Melanocyte of skin (primary cell): ENCODE data around the genes ATAD1 and LIPN.

- CAGE, long polyA plus RNA, 2 experiments: no peak in any of the 2 experiments
These were observed 35.6 kb downstream of the WAPL start for GRCh38 chr10:86485993-86486454.

DNA sequence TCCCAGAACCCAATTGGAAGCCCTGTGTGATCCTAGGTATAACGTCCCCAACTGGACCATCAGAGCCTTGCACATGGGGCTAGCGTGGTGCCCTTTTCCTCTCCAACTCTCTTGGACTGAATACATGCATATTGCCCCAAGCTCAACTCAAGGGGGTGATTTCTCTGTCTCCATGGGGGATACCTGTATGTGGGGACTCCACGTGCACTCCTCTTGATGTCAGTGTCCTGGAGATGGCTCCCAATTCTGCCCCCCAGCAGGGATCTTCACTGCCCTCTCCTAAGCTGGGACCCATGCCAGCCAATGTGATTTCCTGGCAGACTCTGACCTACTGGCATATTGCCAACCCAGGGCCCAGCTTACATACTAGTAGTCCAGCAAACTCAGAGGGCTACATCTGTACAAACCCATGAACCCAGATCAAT lies 26.3 kb upstream of the BMPR1A start:
- CAGE, long polyA plus RNA, 2 experiments: no peak in any of the 2 experiments

GRCh38 chr10:86769185-86770206 lies 13.1 kb downstream of the BMPR1A start:
- CAGE, long polyA plus RNA, 2 experiments: no peak in any of the 2 experiments

- CAGE, long polyA plus RNA, 2 experiments: no peak in any of the 2 experiments
These were observed 38.8 kb downstream of the BMPR1A start for GRCh38 chr10:86795088-86795782.

DNA sequence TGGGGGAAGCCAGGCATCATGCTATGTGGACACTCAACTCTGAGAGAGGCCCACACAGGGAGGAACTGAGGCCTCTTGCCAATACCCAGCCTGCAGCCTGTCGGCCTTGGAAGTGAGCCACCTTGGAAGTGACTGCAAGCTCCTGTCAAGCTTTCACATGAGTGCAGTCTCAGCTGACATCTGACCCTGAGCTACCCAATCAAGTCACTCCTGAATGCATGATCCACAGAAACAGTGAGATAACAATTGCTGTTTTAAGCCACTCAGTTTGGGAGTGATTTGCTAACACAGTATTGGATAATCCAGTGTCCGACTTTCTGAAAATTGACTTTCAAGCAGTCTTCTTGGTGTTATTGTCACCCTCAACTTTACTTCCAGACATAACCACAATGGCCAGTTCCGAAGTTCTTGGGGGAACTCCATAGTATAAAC lies 56.3 kb downstream of the MMRN2 start:
- CAGE, long polyA plus RNA, 2 experiments: no peak in any of the 2 experiments

GRCh38 chr10:86923187-86924089 lies 34.0 kb downstream of the MMRN2 start:
- CAGE, long polyA plus RNA, 2 experiments: no peak in any of the 2 experiments

DNA sequence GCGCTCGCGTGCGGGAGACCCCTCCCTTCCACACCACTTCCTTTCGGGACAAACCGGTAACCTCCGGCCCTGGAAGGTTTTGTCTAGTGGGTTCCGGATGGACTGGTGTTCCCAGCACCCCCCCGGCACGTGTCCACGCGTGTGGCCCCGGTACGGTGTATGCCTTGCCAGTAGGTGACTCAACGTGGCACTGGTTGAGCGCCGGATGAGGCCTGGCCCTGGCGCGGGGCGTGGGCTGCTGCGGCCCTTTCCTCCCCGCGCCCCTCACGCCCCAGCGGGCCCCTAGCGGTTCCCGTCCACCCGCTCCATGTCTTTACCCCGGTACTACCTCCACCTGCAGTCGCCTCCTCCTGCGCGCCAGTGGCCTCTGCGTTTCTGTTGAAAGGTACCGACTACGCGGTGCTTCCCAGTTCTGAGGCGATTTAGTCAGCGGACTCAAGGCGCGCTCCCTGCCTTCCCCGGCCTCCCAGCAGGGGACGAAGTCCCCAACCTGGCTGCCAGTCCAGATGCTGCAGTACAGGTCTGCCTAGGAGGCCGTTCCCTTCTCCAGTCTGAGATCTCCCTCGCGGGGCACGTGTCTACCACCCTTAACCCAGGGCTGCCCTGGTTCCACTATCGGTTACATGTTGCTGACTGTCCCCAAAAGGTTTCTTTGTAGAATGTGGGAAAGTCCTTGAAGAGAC lies 3.3 kb downstream of the ADIRF start:
- CAGE, long polyA plus RNA, 2 experiments: no peak in any of the 2 experiments

DNA sequence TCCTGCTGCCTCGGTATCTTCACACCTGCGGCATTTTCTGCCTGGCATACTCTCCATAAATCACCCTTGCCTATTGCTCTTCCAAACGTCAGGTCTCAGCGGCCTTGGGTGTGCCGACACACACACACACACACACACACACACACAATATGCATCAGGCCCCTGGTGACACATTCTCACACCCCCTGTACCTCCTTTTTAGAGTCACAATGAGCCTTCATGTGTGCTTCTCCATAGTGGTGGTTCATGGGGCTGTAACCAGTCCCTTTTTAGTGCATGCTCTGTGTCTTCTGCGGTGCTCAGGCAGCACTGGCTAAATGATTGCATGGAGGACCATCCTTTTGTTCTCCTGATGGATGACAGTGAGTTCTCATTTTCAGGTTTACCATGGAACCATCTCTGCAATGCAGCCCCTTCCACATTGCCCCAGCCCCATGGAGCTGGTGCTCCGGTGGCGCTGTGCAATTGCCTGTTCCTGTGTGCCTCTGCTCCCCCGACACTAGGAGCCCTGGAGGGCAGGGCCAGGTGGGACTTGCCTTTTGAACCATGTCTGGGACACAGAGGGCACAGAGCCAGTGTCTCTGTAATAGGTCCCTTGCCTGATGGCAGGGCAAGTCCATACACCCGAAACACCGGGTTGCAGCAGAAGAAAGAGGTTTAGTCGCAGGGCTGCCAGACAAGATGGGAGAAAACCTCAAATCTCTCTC lies 4.6 kb downstream of the ADIRF start:
- CAGE, long polyA plus RNA, 2 experiments: no peak in any of the 2 experiments

GRCh38 chr10:87045573-87045849 lies 25.4 kb downstream of the FAM25A start:
- CAGE, long polyA plus RNA, 2 experiments: no peak in any of the 2 experiments

- CAGE, long polyA plus RNA, 2 experiments: no peak in any of the 2 experiments
These were observed 15.9 kb upstream of the NUTM2D start for GRCh38 chr10:87341610-87342054.

DNA sequence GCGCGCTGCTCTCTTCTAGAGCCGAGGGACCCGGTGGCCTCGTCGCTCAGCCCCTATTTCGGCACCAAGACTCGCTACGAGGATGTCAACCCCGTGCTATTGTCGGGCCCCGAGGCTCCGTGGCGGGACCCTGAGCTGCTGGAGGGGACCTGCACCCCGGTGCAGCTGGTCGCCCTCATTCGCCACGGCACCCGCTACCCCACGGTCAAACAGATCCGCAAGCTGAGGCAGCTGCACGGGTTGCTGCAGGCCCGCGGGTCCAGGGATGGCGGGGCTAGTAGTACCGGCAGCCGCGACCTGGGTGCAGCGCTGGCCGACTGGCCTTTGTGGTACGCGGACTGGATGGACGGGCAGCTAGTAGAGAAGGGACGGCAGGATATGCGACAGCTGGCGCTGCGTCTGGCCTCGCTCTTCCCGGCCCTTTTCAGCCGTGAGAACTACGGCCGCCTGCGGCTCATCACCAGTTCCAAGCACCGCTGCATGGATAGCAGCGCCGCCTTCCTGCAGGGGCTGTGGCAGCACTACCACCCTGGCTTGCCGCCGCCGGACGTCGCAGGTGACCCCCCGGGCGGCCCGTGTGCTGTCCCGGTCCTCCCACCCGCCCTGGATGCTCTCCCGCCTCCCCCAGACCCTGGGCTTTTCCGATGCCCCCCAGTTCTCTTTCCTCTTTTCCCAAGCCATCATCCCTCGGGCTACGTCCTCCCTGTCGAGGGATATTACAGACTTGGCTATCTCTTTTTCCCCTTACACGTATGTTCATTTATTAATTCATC lies 490 bp downstream of the MINPP1 start:
- CAGE, long polyA plus RNA, 2 experiments: no peak in any of the 2 experiments

GRCh38 chr10:87538255-87538695 lies 33.6 kb downstream of the MINPP1 start:
- CAGE, long polyA plus RNA, 2 experiments: no peak in any of the 2 experiments

DNA sequence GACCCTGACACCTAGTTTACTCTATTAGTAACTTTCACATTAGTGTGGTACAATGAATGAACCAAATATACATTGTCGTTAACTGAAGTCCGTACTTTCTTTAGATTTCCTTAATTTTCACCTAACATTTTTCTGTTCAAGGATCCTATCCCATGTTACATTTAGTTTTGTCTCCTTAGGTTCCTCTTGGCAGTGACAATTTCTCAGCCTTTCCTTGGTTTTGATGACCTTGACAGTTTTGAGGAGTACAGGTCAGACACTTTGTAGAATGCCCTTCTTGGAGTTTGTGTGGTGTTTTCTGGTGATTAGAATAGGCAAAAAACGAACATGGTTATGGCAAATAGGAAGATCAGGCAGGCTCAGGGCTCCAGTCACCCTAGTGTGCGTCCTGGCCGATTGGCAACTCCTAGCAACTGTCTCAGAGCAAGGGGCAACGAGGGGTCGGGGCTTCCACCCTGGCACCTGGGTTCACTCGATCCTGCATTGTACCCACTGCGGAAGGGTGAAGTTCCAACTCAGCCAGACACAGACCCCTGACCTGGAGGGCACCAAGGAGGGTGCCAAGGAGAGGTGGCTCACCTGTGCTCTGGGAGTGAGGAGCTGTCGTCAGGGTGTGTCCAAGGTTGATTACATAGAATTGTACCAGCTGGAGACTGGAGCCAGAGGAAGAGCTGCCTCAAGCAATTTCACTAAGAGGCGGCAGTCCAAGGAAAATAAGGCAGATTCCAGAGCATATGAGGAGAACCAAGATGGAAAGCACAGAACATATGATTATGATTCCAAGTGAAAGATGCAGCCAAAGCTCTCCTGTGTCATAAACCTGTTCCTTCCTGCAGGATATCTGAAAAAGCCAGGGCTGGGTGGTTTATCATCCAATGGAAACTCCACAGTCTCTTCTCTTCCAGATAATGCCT lies 37.5 kb downstream of the PAPSS2 start:
- CAGE, long polyA plus RNA, 2 experiments: no peak in any of the 2 experiments

- CAGE, long polyA plus RNA, 2 experiments: start-site peak on the minus strand in 1 of 2 experiments, at chr10:87818163-87818204 at its widest, 50 to 216 reads per replicate
These were observed at the start of gene ATAD1 for GRCh38 chr10:87817425-87818649. Gene ATAD1 (minus strand): TSS chr10:87818226.

GRCh38 chr10:88069998-88070453 lies 206.6 kb downstream of the PTEN start:
- CAGE, long polyA plus RNA, 2 experiments: no peak in any of the 2 experiments

DNA sequence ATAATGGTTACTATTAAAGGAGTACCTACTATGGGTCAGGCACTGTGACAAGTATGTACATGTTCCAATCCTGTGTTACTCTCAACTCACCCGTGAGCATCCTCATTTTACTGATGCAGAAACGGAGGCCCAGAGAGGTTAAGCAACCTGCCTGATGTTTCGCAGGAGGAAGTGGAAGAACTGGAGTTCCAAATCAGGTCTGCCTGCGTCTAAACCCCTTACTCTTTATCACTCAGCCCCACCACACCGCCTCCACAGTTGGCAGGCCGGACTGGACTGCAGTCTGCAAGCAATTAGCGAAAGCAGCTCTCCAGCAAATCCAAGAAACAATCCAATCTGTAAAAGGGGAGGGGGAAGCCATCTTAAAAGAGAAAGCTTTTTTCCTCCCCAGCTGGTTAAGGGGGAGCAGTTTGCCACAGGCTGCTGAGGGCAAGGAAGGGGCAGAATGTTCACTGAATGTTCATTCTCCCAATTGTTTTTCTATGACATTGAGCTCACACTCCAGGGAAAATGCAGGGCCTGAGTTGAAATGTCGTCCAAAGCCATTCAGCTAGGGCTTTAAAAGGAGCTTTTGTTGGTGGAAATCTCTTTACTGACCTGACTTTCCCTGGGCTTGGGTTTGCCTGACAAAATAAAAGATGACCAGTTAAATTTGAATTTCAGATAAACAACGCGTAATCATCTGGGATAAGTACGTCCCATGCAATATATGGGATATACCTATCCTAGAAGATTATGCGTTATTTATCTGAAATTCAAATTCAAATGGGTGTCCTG lies 350.0 kb downstream of the RNLS start:
- CAGE, long polyA plus RNA, 2 experiments: no peak in any of the 2 experiments

- CAGE, long polyA plus RNA, 2 experiments: no peak in any of the 2 experiments
These were observed 107.6 kb downstream of the RNLS start for GRCh38 chr10:88475509-88475894.

DNA sequence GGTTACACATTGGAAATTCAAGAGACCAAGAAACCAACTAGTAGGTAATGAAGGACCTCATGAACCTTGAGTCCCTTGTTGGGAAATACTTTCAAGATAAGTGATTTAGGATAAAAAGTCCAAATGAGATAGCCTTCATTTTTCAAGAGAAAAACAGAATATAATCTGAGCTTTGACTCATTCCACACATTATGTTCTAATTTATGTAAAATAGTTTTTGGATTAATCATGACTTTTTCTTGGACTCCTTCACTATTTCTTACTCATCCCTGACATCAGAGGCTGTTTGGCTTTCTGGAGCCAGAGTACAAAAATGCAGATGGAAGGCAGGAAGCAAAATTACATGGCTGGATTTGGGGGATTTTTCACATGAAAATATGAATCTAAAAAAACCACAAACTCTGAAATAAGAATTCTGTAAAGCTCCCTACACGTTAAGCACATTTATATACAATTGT lies 13.0 kb upstream of the LIPF start:
- CAGE, long polyA plus RNA, 2 experiments: no peak in any of the 2 experiments

- CAGE, long polyA plus RNA, 2 experiments: no peak in any of the 2 experiments
These were observed at the start of gene LIPN for GRCh38 chr10:88759587-88760232. Gene LIPN (plus strand): TSS chr10:88760020.

DNA sequence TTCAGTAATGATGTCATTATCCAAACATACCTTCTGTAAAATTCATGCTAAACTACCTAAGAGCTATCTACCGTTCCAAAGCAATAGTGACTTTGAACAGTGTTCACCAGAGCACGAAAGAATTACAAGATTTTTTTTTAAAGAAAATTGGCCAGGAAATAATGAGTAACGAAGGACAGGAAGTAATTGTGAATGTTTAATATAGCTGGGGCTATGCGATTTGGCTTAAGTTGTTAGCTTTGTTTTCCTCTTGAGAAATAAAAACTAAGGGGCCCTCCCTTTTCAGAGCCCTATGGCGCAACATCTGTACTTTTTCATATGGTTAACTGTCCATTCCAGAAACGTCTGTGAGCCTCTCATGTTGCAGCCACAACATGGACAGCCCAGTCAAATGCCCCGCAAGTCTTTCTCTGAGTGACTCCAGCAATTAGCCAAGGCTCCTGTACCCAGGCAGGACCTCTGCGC lies 699 bp upstream of the FAS start:
- CAGE, long polyA plus RNA, 2 experiments: no peak in any of the 2 experiments